Karpas-422 (cell line): ENCODE data around the genes CNST and SCCPDH.

- PRO-cap, result no peak
- RAMPAGE, long total RNA, result no peak
Observed at GRCh38 chr1:244311736-244312408, 40.6 kb upstream of the C1orf100 start.

DNA sequence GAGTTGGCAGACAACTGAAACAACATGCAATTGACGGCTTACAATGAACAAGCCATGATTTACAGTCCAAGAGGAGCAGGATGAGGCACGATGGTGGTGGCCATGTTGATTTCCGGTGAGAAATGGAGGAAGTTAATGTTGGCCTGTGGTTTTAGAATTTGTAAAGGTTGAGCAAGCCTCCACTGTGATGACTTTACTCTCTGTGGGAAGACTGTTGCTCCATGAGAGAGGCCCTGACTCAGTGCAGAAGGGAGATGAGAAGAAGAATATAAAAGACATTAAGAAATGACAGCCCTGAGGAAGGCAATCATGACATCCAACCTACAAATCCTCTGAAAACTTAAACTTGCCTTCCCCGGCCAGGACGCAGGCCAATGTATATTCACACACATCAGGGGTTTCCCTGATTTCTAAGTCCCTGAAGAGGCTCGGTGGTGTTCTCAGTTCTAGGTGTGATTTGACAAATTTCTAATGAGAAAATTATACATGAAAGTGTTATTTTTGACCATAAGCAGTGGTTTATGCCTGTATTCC lies 32.7 kb upstream of the C1orf100 start:
- PRO-cap, result no peak
- RAMPAGE, long total RNA, result no peak

GRCh38 chr1:244325458-244325949 lies 26.9 kb upstream of the C1orf100 start:
- PRO-cap, result no peak
- RAMPAGE, long total RNA, result no peak

DNA sequence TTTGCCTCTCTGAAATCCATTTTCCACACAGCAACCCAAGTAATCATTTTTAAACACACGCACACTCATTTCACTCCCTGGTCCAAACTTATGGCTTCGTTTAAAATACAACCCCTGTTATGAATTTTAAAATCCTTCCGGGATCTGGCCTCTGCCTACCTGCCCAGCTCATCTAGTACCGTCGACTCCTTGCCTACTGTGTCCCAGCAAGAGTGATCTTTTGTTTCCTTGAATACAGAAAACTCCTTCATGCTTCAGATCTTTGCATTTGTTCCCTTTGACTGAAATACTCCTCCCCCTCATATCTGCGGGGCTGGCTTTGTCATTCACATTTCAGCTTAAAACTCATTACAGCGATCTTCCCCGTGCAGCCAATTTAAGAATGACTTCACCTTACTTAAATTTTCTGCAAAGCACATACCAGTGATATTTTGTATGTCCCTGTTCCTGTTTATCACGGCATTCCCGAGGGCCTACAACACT lies 1.1 kb upstream of the DESI2 start:
- PRO-cap, result no peak
- RAMPAGE, long total RNA, result no peak

GRCh38 chr1:244835996-244836911 lies 796 bp downstream of the COX20 start:
- PRO-cap, result no peak
- RAMPAGE, long total RNA, result no peak

DNA sequence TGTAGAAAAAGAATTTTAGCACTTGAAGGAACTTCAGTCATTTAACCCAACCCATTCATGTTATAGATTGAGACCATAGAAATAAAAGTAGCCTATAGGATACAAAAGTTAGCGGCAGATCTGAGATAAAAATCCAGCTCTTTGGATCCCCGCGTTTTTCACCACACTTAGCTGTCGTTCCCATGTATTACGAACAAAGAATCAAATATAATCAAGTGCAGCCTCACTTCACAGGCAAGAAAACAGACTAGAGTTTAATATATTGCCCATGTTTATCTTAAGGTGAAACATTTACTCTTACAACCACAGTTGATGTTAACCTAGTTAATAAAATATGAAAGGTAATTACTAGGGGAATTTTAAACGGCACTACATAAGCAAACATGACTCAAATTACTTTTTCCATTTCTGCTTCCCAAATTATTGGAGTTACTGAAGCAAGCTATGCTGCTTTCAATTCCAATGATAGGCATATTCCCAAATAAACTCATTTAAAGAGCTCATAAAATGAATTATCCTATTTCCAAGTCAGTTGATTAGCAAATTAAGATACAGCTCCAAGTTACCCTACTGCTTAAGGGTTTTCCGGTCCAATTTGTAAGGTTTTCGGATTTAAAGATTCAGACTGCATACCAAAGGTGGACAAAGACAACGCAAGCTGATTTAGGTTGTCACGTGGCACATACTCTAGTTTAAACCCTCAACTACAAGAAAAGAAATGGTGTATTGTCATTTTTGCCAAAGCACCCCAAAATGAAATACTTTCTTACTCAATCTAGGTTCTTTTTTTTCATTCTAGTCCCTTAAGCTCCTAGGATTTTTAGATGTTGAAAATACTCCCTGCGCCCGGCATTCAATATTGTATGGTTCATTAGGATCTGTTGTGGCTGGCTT lies 5.9 kb downstream of the COX20 start:
- PRO-cap, result no peak
- RAMPAGE, long total RNA, result no peak

DNA sequence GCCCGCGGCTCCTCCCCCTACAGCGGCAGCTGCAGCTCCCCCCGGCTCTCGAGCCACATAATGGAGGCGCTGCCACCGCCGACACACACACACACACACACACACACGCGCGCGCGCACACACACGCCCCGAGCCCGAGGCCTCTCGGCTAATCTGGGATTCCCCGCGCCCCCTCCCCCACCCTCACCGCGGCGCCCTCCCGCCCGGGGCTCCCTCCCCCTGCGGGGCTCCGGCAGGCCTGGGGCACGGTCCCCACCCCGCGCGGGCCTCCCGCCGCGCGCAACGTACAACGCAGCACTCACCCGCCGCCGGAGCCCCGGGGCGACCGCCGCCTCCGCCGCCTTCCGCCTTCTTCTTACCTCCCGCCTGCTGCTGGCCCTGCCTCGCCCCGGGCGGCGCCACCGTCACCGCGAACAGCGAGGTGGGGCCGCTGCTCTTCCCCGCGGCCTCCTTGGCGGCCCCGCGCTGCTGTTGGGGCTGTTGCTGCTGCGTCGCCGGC lies 979 bp downstream of the HNRNPU start:
- PRO-cap, result bidirectional peak, plus-strand start at position 58 of the sequence, minus-strand start at position 99 of the sequence; unidirectional peak, minus-strand start at position 357 of the sequence
- RAMPAGE, long total RNA, result no peak

DNA sequence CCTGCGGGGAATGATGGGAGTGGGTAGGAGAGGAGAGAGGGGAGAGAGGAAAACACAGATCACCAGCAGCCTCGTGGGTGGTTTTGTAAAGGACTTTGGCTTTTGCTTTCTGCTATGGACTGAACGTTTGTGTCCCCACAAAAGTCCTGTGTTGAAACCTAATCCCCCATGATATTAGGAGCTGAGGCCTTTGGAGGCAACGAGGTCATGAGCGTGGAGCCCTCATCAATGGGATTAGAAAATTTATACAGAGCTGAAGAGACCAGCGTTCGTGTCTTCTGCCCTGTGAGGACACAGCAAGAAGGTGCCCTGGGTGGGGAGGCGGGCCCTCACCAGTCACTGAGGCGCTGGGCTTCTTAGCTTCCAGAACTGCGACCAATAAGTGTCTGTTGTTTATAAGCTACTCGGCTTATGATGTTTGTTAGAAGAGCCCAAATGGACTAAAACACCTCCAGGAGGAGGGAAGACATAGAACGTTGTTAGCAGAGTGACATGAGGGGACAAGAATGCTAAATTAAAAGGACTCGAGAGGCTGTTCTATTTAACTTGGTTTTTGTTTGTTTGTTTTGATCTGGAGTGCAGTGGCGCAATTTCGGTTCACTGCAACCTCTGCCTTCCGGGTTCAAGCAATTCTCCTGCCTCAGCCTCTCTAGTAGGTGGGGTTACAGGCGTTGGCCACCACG lies 4.8 kb upstream of the HNRNPU start:
- PRO-cap, result no peak
- RAMPAGE, long total RNA, result no peak

DNA sequence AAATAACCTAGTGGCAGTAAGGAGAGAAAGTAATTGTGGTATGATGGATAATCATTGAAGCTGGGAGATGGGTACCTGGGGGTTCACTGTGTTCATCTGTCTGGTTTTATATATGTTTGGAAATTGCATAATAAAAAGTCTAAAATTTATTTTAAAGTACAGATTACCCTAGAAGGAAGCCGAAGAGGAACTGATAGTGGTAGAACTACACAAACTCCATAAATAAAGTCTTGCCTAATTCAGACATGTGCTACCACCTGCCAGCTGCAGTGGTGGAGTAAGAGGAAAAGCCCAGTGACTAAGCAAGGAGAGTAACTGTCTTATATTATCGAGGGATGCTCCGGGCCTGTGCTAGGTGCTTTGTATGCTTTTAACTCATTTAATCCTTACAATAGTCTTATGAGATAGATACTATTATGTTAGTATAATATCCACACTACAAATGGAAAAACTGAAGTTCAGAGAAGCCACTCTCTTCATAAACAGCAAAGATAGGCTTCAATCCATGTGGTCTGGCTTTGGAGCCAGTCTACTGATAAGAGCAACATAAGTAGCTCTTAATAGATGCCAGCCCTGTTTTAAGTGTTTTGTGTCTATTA lies 48.5 kb upstream of the EFCAB2 start:
- PRO-cap, result no peak
- RAMPAGE, long total RNA, result no peak

- PRO-cap, result no peak
- RAMPAGE, long total RNA, result no peak
Observed at GRCh38 chr1:245097424-245098151, 57.2 kb upstream of the KIF26B start.

DNA sequence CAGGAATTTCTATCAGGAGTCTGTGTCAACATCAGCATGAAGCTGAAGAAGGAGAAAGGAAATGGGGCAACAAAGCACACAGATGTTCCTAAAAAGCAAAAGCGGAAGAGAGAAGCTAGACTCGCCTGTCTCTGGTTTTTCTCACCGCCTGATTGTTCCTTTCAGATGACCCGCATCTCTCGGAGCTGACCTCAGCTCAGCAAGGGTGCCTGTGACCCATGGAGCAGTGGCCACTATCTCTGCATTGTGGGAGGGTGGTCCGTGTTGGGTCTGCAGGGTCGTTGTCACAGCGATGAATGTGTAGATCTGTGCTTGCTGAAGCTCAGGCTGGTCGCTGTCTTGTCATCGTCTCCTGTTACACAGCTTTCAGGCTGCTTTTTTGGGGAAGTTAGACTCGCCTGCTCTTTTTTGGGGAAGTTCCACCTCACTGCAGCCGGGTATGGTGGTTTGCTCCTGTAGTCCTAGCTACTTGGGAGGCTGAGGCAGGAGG lies 156.3 kb downstream of the KIF26B start:
- PRO-cap, result no peak
- RAMPAGE, long total RNA, result no peak

GRCh38 chr1:245702377-245702818 lies 547.6 kb downstream of the KIF26B start:
- PRO-cap, result no peak
- RAMPAGE, long total RNA, result no peak

- PRO-cap, result no peak
- RAMPAGE, long total RNA, result no peak
Observed at GRCh38 chr1:245874696-245875525, 632.2 kb downstream of the SMYD3 start.

GRCh38 chr1:245984315-245984958 lies 522.6 kb downstream of the SMYD3 start:
- PRO-cap, result no peak
- RAMPAGE, long total RNA, result no peak

GRCh38 chr1:246166233-246166811 lies 340.8 kb downstream of the SMYD3 start:
- PRO-cap, result no peak
- RAMPAGE, long total RNA, result no peak

- PRO-cap, result no peak
- RAMPAGE, long total RNA, result no peak
Observed at GRCh38 chr1:246257360-246258042, 249.6 kb downstream of the SMYD3 start.

DNA sequence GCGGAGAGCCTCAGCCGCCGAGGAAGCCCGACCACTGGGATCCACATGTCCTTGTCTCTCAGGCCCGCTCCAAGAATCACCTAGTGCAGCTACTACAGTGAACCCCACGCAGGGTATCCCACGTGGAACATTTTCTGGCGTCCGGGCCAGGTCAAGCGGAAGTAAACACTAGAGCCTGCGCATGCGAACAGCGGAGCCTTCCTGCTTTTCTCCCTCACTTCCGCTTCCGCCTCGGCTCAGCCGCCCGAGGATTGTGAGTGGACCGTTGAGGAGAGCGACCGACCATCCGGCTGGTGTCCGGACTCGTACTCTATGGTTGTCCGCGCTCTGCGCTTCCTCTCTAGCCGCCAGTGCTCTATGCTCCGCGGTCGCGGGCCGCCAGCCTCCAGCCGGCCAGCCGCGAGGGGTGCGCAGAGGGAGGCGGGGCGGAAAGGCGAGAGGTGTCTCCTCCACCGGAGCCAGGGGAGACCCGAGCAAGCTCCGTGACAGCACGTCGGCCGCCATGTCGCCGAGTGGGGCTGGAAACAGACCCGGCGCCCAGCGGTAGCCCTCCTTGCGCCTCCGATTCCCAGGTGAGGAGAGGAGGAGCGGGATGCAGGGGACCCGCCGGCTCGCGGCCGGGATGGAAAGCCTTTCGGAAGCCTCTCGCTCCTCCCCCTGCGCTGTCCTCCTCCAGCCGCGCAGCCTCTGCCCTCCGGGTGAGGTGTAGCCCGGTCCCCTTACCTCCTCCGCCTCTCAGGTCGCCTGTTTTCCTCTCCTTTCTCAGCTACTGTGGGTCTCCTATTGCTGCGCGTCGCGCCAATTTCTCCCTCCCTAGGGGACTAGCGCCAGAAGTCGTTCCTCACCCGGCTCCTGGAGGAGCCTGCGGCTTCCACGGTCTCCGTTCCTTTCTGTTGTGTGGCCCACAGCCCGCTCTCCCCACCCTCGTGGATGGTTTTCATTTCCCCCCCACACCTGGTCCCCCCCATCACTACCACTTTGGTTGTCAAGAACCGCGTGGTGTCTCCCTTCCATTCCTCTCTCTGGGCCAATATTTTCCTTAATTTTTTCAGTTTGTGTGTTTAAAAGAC lies at the start of gene CNST:
Gene CNST, plus strand, starts transcription at position 365 of the 1,070 bp plus-strand sequence.
- PRO-cap, result bidirectional peak, plus-strand start at position 413 of the sequence, minus-strand start at position 170 of the sequence; bidirectional peak, plus-strand start at position 967 of the sequence, minus-strand start at position 899 of the sequence
- RAMPAGE, long total RNA, result no peak

- PRO-cap, result no peak
- RAMPAGE, long total RNA, result no peak
Observed at GRCh38 chr1:246588269-246588693, 22.0 kb downstream of the CNST start.

- PRO-cap, result no peak
- RAMPAGE, long total RNA, result no peak
Observed at GRCh38 chr1:246600187-246600731, 34.0 kb downstream of the CNST start.

DNA sequence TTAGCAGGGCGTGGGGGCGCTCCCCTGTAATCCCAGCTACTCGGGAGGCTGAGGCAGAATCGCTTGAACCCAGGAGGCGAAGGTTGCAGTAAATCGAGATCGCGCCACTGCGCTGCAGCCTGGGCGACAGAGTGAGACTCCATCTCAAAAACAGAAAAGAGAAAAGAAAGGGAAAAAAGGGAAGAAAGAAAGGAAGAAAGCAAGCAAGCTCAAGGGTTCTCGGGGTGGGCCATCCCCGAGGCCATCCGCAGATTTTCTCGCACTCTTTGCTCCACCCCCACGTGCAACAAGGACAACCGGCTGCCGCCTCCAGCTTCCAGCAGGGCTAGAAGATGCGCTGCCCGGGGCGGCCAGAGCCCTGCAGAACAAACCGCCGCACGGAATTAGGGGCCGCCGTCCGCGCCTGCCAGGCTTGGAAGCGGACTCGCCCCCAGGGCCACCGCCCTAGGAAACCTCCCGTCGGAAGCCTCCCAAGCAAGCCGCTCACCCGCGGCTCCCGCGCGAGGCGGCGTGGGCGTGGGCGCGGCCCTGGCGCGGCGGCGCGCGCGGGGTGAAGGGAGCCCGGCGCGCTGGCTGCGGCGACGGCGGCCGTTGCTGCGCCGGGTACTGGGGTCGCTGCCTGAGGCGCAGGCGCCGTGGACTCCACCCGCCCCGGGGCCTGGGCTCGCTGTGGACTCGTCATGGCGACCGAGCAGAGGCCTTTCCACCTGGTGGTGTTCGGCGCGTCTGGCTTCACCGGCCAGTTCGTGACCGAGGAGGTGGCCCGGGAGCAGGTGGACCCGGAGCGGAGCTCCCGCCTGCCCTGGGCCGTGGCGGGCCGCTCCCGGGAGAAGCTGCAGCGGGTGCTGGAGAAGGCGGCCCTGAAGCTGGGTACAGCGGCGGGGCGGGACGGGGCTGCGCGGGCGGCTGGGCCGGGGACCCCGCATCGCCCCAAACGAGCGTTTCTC lies at the start of gene SCCPDH:
Gene SCCPDH, plus strand, starts transcription at position 667 of the 947 bp plus-strand sequence.
- PRO-cap, result unidirectional peak, plus-strand start at position 361 of the sequence; bidirectional peak, plus-strand start at position 742 of the sequence, minus-strand start at position 586 of the sequence
- RAMPAGE, long total RNA, result start-site peak on the plus strand centred at position 651 of the sequence, 43 bp wide, 242 and 243 reads in 2 replicates